ENCODE measurements around a stretch of chr4.

DNA sequence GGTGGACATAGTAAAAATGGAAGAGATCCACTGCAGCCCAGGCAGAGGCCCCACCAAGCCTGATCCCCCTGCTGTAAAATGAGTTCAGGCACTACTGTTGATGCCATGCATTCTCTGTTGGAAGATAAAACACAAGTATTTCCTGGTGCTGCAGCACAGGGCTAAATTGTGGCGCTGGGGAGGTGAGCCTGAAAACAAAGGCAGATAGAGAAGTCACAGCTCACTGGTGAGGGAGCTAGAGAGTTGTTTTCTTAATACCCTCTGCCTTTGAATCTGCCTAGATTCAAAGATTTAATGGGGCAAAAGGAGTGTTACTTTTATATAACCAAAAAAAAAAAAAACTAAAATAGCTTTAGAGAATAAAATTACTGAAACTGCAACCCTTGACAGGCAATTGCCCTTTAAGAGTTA is 9.8 kb downstream of the C4orf19 start:
- RRBS, 2 experiments = no CpG with 5 or more reads among the region's 1 CpG

- RRBS, 2 experiments = no CpG with 5 or more reads among the region's 12 CpGs
These were observed 23.3 kb downstream of the RELL1 start for GRCh38 chr4:37662579-37663586.

GRCh38 chr4:37675098-37675577 is 11.0 kb downstream of the RELL1 start:
- RRBS, 2 experiments = no CpG with 5 or more reads among the region's 2 CpGs

DNA sequence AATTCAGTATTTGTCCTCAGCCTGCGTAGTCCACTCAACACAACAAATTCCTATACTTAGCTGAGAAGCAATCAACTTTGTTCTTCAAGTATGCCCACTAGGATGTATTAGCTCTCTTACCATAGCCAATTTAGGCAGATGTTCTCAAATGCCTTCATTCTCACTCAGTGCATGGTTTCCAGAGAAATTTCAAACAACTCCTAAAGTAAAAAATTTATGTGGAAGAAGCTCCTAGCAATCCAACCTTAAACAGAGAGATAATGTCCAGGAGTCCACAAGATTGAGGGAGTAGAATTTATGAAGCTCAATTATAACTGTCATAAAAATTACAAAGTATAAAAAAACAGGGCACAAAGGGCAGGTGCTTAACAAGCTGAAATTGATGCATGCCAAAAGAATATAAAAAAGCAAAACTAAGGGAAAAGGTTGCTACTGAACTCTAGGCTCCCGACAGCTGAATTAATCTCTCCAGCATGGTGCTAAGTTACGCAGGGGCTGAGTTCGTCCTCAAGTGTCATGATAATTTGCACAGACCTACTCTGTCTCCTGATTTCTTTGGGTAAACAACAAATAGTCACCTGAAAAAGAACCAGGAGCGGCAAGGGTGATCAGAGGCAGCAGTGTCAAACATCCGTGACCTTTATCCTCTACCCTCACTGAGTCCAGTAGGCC is 47.1 kb upstream of the RELL1 start:
- RRBS, 2 experiments = no CpG with 5 or more reads among the region's 6 CpGs

DNA sequence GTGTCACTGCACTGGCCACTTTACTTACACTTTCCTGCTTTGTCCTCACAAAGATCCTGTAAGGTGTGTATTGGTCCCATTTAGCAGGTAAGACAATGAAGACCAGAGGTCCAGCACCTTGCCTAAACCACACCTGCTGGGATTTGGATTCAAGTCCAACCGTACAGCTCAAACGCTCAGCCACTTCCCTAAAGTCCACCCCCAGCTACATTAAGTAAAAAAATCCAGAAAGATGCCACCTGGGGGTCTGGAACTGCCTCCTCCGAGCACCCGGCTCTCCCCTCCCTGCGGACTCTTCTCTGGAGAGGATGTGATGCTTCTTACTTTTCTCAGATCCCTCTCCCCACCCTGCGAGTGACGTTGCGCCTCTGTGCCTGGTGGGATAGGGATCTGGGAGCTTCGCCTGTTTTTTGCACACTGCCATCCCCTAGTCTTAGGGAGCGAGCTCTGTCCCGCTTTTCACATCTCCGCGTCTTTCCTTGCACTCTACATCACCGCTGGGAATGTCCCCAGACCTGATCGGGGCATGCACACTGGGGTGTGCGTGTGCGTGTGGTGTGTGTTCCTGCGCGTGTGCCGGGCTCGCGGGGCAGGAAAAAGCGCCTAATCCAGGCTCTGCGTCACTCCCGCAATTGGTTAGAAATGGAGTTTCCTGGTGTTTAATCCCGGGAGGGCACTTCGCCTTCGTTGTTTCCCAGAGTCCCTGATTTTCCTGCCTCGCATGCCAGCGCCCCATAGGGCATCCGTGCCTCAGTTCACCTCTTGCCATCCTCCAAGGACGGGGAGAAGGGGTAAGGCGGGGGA is 1.1 kb upstream of the TBC1D1 start:
- RRBS, 2 experiments = 54 to 60% methylated on average over 5 of the region's 33 CpGs

DNA sequence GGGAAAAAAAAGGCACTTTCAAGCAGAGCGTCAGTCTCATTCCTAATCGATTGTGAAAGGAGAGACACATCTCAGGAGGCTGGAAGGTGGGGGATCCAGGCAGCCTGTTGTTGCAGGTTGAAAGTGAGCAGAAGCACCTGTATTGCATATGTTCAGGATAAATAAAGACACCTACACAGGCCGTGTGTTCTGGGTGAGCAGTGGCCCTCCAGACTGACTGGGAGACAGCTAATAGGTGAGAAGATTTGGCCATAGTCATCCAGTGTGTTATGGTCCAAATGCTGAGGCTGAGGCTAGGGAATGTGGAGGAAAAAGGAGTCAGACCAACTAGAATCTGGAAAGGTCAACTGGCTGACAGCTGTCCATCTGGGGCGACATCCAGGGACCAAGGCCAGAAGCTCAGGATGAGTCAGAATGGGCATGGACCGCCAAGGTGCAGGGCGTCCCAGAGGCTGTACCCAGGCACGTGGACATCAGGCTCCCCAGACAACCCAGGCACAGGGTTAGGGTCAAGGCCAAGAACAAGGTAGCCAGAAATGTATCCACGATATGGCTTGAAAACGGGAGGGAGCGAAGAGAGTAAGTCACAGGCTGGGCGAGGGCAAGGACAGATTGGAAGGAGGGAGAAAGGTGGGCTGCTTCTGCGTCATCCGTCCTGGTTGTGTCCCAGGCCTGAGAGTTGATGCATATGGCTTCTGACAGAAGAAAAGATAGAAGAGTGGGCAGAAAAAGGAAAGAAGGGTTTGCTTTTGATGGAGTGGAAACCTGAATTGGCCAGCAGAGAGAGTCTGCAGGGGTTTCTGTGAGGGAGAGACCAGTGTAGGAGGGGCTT is 26.1 kb upstream of the PTTG2 start:
- RRBS, 2 experiments = no CpG with 5 or more reads among the region's 13 CpGs

DNA sequence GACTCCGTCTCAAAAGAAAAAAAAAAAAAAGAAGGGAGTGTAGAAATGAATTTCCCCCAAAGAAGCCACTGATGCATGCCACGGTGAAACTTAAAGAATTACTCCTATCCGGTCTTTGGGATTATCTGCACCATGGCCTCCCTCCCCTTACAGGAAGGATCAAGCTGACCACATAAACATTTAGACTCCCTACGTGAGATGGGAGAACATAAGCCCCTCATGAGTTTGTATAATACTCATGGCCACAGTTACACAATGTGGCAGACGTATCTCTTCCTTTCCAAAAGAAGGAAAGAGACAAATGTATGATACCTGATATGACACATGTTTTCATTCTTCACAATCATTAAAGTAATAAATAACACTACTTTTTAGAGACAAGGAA is 3.3 kb upstream of the PTTG2 start:
- RRBS, 2 experiments = no CpG with 5 or more reads among the region's 5 CpGs

DNA sequence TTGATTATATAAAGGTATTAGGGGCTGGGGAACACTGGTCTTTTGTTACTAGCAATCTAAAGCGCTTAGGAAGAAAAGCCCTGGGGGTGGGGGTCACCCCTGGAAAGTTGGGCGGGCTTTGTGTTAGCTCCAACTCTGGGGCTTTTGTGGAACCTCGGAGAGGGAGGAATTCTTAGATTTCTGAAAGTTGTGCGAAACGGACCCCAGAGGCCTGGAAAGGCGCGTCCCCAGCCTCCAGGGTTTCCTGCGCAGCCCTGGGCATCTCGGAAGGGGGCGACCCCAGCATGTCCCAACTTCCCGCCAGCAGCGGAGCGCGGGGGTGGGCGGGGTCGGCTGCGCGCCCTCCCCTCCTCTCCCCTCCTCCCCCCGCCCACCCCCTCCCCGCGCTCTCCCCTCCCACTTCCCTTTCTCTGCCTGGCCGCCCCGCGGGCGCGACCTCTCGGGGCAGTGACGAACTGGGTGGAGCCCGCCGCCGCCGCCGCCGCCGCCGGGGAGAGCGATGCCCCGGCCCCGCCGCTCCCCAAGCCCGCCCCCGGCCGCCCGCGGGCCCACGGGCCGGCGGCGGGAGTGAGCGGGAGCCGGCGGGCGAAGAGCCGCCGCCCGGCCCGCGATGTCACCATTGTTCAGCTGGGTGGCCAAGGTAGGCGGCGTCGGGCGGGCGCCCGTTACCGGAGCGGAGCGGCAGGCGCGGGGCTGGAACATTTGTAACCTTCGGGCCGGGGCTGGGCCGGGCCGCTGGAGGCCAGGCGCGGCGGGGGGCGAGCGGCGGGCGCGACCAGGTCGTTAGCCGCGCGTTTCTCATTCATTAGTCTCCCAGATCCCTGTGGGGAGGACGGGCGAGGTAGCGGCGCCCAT is 16.9 kb downstream of the PTTG2 start:
- RRBS, 2 experiments = under 1 to 1% methylated on average over 16 of the region's 89 CpGs

- RRBS, 2 experiments = no CpG with 5 or more reads among the region's 7 CpGs
These were observed 60.3 kb downstream of the PTTG2 start for GRCh38 chr4:38020486-38020932.

DNA sequence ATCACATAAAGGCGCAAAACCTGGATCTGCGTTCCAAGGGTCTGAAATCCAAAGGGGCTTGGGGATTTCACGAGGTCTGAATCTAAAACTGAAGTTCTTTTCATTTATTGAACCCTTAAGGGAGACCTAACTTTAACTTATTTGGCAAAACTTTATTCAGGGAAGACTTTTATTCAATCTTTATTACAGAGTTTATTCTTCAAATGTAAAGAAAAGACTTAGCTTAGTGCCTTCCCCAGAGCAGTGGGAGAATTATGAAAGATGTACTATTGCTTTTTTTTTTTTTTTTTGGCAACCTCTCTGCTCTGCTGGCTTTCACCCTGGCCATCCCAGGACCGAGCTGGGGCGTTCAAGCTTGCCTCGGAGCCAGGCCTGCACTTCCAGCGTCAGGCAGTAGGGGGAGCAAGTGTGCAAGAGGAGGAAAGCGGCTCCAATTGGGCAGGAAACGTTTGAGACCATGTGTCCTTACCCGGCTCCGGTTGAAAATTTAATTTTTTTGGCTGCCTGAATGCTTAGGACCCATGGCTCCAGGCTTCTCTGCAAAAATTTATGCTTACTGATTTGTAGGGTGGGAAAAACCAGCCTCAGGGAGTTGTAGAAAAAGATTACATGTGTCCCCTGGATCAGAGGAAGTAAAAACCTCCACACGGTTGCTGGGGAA is 344.3 kb upstream of the KLF3 start:
- RRBS, 2 experiments = no CpG with 5 or more reads among the region's 12 CpGs

DNA sequence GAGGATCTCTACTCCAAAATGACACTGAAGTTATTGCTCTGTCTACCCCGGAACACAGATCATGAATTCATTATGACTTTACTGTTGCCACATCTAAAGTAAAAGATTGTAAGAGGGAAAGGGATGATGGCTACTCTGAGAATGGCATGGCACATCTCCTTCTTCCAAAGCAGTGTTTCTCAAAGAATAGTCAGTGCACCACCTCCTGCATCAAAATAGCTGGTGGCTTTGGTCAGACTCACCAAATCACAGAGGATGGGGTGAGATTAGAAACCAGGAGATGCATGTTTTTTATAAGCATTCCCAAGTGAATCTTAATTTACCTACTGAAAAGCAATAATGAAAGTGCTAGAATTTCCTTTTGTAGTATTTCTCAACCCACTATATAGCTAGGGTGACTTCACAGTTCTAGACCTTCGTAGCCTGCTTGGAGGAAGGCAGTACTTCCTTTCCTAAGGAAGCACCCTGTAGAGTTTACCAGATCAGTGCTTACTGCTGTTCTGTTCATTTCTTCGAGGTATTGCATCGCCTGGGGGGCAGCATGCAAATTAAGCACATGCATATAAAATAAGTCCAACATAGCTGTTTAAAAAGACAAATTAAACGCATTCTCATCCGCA is 340.8 kb upstream of the KLF3 start:
- RRBS, 2 experiments = no CpG with 5 or more reads among the region's 6 CpGs

GRCh38 chr4:38662905-38663338 is 1.1 kb upstream of the KLF3 start:
- RRBS, 2 experiments = 1% methylated on average over 8 of the region's 26 CpGs

GRCh38 chr4:38664605-38665499 is 853 bp downstream of the KLF3 start:
- RRBS, 2 experiments = 1 to 2% methylated on average over 20 of the region's 60 CpGs

DNA sequence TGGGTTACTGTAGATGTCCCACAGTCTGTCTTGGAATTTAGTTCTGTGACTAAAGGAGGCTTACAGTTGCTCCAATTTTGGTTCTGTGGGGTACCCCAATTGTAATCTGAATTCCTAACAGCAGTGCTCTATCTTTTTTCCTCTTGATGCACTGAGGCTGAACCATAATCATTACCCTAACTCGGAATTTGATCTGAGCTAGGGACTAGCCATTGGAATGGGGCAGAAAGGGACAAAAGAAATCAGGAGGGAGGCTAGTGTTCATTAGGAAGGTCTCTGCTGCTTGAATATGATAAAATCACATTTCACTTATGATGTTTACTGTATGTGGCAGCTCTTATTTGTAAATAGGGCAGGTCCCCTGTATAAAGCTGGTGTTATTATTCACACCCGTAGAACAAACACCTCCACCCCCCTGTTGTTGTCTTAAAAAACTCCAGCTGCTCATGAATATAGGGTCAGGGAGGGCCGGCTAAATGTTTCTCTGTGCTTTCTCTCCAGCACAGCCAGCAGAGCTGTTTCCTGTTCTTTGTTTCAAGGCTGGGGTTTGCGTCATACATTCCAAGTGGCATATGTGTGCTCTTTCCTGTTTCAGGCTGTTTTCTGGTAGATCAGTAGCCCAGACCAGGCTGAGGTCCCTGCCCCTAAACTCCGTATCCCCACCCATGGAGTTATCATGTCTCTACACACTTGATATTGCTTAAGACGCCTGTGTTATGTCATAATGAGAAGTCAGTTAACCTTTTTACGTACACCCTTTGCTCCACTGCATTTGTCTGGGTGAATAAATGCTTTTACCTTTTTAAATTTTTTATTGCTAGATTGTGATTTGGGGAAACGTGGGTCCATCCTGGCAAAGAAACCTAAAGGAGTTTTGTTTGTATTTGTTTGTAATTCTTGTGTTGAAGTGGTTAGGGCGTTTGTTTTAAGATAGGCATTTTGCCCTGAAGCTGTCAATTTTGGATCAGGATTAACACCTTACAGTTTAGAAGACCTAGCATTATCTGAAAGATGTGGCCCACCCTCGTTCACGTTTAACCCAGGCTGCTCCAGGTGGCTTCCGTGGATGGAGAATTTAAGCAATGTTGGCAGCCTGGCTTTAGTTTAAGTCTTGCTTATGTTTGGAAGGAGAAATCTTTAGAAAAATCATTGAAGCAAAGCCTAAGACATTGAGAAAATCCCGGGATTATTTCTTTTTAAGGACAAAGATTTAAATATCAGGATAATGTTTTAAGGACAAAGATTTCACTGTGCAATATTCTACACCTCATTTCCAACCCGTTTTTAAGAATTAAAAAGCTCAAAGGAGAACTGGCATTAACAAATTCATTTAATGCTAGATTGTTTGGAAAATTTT is 3.2 kb downstream of the KLF3 start:
- RRBS, 2 experiments = no CpG with 5 or more reads among the region's 14 CpGs

DNA sequence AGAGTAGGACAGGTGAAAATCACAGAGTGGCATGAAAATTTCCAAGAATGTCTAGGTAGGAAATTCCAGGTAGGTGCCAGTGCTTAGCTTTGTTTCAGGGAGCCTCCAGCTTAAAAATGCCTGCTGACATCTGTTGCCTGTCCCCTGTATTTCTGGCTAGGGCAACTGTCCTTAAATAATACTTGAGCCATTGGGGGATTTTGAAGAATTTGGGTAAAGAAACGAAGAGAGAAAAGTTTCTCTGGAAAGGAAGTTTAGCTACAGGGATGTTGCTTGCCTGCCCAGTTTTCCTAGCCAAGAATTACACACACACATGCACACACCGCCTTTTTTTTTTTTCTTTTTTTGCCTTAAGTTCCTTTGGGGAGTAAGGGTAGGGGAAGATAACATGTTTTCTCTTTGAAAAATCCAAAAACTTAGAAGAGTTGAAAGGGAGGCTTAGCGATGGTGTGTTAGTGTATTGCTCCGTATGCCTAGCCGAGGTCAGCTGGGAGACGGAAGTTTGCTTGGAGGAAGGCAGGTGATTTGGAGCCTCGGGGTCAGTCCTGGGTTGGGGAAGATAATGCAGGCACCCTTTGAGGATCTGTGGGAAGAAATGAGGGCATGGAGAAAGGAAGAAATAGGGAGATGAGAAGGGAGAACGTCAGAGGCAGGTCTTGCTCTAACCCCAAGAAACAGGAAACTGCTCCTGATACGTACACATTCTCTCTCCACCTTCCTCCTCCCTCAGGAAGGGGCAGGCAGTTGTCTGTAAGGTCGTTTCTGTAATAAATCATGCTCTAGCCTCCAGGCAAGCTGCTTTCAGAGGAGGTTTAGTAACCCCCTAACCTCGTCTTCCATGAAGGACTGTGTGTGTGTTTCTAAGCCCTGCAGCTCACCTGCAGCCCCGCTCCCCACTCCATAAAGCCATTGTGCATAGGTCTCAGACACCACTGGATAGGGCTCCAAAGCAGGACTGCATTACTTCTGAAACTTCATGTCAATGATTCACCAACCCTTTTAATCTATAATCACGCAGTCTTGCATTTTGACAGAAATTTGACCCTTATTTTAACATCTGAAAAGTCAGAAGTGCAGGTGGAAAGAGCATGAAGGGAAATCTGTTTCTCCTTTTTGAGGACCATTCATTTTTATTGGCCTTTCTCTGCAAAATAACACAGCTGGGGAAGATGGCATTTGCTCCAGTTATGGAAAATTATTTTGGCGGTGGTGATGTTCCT is 10.5 kb downstream of the KLF3 start:
- RRBS, 2 experiments = no CpG with 5 or more reads among the region's 14 CpGs

- RRBS, 2 experiments = no CpG with 5 or more reads among the region's 5 CpGs
These were observed 13.5 kb downstream of the KLF3 start for GRCh38 chr4:38677505-38677906.

DNA sequence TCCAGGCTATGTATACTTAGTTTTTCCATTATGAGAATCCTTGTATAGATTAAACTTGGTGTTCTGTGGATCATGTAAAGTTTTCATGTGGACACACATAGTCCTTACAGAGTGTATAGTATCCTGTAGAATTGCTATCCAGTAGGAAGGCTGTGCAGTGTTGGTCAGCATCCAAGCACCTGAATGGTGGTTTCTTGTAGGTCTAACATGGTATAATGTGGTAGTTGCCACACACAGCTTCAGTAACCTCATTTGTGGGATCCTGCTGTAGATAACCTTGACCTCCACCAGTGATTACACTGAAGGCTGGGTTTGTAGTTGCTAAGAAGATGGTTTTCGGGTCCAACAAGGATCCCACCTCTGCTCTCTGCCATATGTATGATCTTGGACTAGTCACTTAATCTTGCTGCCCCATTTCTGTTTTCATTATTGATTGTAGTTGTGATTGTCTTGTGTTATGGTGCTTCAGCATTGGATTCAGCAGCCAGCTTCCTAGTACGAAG is 26.2 kb downstream of the KLF3 start:
- RRBS, 2 experiments = no CpG with 5 or more reads among the region's 2 CpGs

DNA sequence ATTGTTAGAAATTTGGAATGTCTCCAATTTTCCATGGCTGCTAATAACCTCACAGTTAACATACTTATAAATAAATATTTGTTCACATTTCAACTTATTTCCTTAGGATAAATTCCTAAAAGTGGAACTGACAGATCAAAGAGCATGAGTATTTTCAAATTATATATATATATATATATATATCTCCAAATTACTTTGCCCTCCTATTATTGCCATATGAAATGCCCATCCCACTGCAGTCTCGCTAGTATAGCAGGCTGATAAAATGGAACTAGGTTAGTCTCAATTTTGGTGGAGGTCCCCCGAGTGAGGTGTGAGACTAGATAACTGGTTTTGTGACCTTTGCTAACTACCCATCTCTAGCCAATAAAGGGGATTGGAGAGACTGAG is 9.9 kb upstream of the TLR10 start:
- RRBS, 2 experiments = no CpG with 5 or more reads among the region's 2 CpGs

DNA sequence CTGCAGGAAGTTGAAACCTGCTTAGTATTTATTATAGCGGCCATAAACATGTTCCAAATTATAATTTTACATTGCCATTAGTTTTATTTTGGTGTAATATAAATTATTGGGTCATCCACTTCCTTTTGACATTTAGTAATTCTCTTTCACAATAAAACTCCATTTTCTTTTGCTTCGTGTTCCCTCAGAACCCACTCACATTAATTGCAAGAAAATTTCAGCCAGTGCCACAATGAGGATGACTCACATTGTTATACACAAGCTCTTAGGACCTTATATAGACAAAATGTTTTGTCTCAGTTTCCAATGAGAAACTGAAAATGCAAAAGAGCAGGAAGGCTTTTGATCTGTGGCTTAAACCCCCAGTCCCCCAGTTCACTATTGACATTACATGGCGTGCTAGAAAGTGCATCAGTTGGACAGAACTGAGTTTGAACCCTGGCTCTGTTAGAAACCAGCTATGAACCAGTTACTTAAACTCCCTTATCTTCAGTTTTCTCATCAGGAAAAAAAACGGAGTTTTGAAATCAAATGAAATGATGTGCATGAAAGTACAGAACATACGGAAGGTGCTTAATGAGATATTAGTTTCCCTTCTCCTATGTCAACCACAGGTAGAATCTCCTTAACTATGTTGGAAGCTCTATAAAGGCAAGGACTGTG is 50.9 kb downstream of the TMEM156 start:
- RRBS, 2 experiments = no CpG with 5 or more reads among the region's 5 CpGs

DNA sequence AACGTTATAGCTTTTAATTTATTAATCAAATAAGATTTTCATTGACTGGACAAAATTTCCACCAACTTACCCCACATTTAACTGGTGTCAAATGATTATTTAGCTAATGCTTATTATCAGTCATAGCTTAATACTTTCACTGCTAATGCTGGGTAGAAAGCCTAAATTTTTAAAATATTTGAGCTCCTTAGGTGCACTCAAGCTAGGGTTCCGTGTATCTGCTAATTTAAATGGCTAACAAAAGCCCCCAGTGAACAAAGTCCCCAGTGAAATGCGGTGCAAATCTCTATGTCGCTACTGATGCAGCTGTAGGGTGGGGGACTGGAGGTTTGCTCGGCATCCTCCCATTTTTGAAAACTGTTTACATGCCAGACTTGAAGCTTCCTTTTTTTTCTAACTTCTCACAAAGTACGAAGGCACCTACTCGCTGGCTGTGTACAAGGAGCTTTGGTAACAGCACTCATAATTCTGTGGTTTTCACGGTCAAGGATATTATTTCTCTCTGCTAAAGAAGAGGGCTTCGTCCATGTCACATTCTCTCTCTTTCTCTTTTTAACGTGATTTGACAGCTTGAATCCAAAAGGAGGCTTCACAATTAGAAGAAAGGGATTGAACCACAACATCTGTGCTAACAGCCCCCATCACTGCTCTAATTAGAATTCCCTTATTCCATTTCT is 46.9 kb downstream of the TMEM156 start:
- RRBS, 2 experiments = no CpG with 5 or more reads among the region's 10 CpGs

All from NT2/D1 (cell line).